Cardiac atrium fibroblast (primary cell): ENCODE measurements around a stretch of chr16.

- RAMPAGE, long total RNA, result no peak
Measured at GRCh38 chr16:88646495-88647321, 4.1 kb downstream of the CYBA start.

DNA sequence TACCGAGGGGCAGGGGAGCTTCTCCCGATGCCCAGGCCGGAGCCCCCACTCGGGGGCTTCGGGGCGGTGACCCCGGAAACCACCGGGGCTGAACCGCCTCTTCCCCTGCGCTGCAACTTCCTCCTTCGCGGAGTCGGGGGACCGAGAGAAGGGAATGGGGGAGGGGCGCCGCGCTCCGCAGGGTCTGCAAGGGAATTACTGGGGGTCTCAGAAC is 389 bp downstream of the CYBA start:
- RAMPAGE, long total RNA, result no peak

GRCh38 chr16:88673593-88674520 is 11.0 kb upstream of the MVD start:
- RAMPAGE, long total RNA, result no peak

- RAMPAGE, long total RNA, result no peak
Measured at GRCh38 chr16:88680902-88681500, 5.3 kb downstream of the SNAI3 start.

GRCh38 chr16:88691769-88692613 is 5.7 kb upstream of the SNAI3 start:
- RAMPAGE, long total RNA, result no peak

DNA sequence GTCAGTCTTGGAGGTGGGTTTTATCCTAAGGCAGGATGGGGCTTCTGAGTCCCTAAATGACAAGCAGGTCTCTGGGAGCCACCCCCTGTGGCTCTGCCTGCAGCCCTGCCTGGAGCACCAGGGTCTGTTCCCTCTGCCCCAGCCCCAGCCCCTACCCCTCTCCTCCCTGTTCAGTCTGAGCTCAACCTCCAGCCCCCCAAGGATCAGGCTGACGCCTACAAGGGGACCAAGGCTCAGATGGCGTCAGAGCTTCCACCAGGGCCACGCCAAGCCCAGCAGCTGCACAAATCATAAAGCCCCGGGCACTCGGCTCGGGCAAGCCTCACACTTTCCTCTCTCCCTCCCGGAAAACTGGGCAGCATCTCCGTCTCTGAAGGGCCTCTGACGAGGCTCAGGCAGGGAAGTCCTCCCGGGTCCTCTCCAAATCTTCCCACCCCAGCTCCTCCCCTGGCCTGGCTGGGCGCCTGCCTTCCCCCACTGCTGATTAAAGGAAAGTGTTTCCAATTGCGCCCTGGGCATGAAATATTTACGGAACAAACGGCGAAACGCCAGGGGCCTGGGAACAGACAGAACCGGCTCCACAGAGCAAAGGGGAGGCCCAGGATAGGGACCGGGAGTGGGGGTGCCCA is 38.6 kb downstream of the PIEZO1 start:
- RAMPAGE, long total RNA, result no peak

- RAMPAGE, long total RNA, result no peak
Measured at GRCh38 chr16:88755165-88756036, 29.6 kb downstream of the PIEZO1 start.

DNA sequence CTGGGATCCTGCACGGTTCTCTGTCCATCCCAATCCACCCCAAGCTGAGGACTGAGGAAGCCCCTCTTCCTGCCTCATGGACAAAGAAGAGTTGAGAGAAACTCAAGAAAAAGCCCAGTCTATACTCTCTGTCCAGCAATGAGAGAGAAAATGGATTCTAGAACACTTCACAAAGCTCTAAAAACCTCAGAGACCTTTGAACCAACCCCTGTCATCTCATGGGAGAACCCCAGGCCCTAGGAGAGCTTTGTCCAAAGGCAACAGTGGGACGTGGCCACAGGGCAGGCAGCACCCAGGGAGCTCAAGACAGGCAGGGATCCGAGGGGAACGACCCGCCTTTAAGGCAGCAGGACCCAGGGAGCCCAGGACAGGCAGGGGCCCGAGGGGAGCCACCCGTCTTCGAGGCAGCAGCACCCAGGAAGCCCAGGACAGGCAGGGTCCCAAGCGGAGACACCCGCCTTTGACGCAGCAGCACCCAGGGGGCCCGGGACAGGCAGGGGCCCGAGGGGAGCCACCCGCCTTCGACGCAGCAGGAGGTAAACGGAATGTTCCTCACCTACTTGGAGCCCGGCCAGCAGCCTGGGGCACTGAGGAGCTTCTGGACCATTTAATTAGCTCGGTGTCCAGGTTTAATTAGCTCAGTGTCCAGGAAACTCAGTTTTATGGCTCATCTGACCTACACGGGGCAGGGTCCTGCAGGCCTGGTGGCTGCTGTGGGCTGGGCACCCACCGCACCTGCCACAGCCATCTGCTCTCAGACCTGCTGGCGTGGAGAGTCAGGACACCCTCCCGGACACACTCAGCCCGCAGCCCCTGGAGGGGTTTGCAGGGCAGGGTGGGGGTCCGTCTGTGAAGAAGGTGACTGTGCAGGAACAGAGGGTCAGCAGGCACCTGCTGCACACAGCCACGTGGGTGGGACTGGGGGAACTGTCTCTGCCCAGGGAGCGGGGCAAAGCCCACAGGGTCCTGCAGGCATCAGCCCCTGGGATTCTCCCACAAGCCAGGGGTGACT is 24.5 kb downstream of the PIEZO1 start:
- RAMPAGE, long total RNA, result no peak

- RAMPAGE, long total RNA, result no peak
Measured at GRCh38 chr16:88767945-88768958, 16.8 kb downstream of the PIEZO1 start.

- RAMPAGE, long total RNA, result no peak
Measured at GRCh38 chr16:88815830-88816385, 4.2 kb upstream of the APRT start.

- RAMPAGE, long total RNA, result no peak
Measured at GRCh38 chr16:88880615-88881123, 14.2 kb upstream of the PABPN1L start.

DNA sequence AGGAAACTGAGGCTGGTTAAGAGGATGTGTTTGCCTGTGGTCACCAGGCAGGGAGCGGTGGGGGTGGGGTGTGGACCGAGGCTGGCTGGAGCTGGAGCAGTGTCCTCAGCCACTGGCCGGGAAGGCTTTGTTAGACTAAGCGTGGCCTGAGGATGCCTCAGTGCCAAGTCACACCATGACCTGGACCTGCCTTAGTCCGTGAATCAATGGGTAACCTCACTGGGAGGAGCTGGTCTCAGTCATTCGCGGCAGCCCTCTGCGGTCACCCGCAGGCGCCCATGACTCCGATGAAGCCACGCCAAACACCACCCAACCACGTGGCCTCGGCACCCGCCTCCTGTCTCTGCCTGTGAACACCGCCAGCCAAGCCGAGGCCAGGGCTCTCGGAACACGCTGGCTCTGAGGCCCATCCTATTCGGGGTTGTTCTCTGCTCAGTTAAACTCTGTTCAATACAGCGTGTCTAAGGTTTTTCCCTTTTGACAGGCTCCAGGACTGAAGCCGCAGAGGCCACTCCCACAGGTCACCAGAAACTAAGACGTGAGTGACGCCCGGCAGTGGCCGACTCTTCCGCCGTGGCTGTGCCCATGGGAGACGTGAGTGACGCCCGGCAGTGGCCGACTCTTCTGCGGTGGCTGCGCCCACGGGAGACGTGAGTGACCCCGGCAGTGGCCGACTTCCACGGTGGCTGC is 16.7 kb upstream of the PABPN1L start:
- RAMPAGE, long total RNA, result no peak

DNA sequence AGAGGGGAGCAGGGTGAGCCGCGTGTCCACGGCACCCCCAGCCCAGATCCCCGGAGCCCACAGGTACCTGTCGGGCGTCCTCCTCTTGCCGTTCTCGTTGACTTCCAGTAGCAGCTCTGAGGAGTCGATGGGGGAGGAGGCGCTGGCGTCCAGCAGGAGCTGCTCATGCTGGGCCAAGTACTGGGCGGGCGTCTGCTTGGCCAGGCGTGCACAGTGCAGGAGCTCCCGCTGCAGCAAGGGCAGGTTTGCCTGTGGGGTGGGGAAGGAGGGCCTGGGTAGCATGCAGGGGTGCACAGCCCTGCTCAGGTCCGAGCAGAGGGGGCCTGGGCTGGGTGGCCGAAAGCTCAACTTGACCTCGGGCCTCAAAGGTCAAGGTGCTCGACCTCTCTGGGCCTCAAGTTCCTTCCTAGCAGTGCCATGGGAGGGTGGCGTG is 19.4 kb upstream of the PABPN1L start:
- RAMPAGE, long total RNA, result no peak

- RAMPAGE, long total RNA, result no peak
Measured at GRCh38 chr16:88888903-88889420, 22.5 kb upstream of the PABPN1L start.

DNA sequence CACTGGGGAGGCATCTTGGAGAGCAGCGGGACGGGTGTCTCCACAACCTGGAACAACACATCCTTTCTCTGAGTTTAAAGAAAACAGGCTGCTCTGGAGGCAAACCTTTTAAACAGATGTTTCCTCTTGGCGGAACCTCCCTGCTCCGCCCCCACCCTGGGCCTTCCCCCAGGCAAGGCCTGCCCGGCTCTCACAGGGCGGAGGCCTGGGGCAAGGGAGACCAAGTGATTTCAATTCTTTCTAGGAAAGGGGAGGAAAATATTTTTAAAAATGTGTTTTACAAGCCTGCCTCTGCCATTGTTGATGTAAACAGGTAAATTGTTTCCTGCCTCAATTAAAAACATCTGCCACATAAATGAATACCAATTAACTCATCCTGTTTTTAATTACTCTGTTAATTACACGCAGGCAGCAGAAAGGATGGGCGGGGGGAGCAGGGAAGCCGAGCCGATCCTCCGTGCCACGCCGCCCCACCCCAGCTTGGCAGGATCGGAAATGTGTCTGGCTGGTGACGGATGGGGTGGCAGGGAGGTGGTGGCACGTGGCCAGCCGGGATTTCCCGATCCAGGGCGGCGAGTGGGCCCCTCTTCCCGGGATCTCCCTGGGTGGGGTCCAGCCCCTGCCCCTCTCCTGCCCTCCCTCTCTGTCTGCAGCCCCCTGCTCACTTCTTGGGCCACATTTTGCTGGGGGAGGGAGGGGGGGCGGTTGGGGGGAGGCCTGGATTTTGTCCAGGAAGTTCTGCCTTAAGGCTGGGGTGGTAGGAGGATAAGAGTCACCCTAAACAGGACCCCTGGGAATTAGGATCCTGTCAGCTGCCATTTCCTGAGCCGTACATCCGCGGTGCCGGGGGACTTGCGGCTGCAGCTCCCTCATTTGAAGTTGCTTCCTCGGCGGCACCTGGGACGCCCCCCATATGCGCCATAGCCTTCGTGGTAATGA is 54.7 kb upstream of the PABPN1L start:
- RAMPAGE, long total RNA, result no peak

GRCh38 chr16:88939834-88940586 is 37.0 kb downstream of the CBFA2T3 start:
- RAMPAGE, long total RNA, result no peak

- RAMPAGE, long total RNA, result no peak
Measured at GRCh38 chr16:88967692-88968984, 8.9 kb downstream of the CBFA2T3 start.

GRCh38 chr16:88992512-88993723 is 15.9 kb upstream of the CBFA2T3 start:
- RAMPAGE, long total RNA, result no peak

DNA sequence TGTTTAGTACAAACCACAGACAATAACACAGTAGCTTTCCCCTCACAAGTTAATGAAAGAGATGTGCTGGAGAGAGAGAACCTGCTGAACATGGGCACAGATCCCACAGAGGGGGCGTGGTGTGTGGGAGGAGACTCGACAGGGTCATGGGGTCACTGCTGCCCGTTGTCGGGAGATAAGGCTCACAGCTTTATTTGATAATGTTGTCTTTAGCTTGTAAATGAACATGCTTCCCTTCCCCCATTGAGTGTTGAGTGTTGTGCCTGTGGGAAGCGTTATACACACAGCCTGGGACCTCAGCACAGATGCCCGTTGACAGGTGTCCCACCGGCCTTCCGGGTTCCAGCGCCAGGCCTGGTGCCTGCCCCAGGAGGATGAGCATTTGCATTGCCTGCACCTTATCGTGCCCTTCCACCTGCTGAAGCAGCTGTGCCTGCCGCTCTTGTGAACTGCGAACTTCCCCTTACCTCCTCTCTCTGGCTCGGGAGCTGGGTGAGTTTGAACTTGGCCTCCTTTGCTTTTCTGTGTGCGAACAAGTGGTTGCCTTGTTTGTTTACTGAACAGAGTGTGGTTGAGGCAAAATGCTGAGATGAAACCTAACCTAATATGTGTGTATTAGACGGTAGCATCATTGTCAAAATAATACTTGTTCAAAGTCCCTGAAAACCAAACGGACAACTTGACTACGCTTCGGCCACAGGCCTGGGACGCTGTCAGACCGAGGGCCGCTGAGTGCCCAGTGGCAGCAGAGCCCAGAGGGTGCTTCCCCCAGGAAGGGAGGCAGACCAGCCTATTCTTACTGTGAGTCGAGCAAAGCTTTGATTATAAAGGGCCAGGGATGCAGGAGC is 4.8 kb downstream of the ACSF3 start:
- RAMPAGE, long total RNA, result no peak

GRCh38 chr16:89101586-89102039 is 8.0 kb downstream of the ACSF3 start:
- RAMPAGE, long total RNA, result no peak